Thoracic aorta endothelial cell (primary cell): ENCODE measurements around a stretch of chr11.

DNA sequence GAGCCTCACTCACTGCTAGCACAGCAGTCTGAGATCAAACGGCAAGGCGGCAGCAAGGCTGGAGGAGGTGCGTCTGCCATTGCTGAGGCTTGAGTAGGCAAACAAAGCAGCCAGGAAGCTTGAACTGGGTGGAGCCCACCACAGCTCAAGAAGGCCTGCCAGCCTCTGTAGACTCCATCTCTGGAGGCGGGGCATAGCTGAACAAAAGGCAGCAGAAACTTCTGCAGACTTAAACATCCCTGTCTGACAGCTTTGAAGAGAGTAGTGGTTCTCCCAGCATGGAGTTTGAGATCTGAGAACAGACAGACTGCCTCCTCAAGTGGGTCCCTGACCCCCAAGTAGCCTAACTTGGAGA is 49.4 kb upstream of the PSMA1 start:
- CAGE, long polyA plus RNA, result no peak

DNA sequence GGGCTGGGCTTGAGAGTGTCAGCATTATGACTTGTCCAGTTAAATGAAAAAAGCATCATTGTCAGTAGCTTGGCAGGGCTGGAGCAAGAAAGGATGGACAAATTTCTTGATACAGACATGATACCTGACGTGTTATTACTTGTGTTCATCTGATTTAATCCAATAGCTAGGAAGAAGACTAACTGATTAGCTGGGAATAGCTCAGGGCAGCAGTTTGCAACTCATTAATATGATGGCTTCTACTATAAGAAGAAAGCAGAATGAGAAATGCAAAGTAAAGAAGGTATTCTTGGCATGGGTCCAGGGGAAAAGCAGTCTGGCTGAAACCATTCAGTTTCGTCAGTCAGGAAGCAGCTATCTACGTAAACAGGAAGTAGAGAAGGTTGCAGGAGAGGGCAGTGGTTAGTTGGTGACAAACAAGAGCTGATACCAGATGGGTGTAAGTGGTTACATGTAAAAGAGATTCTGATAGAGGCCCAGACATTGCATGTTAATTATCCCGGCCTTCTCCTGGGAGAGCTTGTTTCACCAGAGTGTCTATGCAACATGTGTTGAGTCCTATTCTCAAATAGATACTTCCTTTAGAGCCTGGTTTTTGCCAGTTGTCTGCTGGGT is 58.2 kb upstream of the PSMA1 start:
- CAGE, long polyA plus RNA, result no peak

- CAGE, long polyA plus RNA, result no peak
These were observed 46.9 kb downstream of the PDE3B start for GRCh38 chr11:14690473-14690986.

- CAGE, long polyA plus RNA, result no peak
These were observed 123.3 kb downstream of the CYP2R1 start for GRCh38 chr11:14768606-14769350.

DNA sequence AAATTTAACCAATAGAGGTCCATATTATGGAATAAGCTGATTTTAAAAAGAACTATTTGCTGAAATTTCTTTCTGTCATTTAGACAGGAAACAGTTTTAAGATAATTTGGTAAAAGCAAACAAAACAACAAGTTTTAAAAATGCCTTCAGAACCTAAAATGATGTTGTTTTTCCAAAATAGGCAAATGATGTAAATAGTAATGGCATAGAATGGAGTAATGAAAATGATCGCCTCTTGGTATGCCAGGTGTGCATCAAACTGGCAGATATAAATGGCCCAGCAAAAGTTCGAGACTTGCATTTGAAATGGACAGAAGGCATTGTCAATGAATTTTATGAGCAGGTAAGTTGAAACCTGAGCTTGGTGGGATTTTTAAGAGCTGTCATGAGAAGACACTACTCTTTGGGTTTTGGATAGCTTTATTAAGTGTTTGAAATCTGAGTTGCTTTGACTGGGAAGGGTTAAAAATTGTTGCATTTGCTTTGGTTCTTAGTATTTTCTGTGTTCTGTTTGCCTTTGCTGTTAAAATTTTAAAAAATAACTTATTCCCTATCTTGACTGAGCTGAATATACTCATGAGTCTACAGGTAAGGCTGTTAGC is 30.9 kb downstream of the CYP2R1 start:
- CAGE, long polyA plus RNA, result no peak

- CAGE, long polyA plus RNA, result no peak
These were observed 134.4 kb upstream of the C11orf58 start for GRCh38 chr11:16603733-16604780.

DNA sequence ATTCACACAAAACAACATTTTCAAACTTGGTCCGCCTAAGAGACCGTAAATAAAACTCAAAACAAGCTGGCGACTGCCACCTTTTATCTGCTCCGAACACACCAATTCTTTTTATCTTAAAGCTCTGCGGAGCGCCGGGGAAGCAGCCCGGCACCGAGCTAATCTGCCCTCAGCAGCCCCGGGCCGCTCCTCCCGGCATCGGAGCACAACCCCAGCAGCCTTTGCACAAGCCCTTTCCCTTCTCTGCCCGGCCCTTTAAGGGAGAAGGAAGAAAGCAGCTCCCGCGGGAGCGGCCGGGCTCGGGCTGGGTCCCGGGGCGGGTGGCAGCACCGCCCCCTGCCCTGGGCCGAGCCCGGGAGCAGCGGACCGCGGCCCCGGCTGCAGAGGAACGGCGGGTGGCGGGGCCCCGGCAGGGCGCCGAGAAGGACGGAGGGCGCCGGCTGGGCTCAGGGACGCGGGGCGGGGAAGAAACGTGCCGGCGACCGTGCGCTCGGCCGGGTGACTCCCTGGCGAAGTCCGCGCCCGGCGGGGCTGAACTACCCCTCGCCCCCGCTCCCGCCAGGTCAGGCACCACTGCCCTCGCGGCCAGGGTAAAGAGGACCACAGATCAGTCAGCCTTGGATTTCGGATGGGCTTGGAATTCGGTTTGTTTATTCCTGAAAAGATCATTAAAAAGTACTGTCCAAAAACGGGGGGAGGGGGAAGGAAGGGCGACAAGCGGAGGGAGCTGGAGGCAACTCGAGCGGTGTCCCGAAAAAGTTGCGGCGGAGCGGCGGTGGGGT is 133.5 kb upstream of the C11orf58 start:
- CAGE, long polyA plus RNA, result no peak

- CAGE, long polyA plus RNA, result no peak
These were observed 132.5 kb upstream of the C11orf58 start for GRCh38 chr11:16605563-16606651.

- CAGE, long polyA plus RNA, result no peak
These were observed 41.0 kb downstream of the C11orf58 start for GRCh38 chr11:16779223-16780107.

DNA sequence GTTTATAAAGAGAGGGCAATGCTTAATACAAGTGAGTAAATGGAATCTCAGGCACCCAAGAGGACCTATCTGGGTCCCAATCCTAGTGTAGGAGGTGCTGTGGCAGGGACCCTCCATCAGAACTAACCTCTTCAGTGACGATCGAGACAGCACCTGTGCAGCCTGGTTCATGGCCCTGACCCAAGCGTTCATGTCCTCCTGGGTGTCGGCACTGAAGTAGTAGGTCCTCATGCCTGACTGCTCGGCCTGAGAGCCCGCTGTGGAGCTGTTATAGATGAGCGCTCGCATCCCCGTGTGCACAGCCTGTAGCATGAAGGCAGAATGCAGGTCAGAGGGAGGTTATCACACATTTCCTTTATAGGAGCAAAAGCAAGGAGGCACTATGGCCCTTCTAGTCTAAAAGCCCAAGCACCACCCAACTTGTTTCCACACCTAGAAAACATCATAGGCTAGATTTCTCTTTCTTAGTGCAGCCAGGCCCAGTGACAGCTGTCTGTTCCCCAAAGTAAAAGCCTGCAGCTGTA is 103.0 kb downstream of the C11orf58 start:
- CAGE, long polyA plus RNA, result no peak

DNA sequence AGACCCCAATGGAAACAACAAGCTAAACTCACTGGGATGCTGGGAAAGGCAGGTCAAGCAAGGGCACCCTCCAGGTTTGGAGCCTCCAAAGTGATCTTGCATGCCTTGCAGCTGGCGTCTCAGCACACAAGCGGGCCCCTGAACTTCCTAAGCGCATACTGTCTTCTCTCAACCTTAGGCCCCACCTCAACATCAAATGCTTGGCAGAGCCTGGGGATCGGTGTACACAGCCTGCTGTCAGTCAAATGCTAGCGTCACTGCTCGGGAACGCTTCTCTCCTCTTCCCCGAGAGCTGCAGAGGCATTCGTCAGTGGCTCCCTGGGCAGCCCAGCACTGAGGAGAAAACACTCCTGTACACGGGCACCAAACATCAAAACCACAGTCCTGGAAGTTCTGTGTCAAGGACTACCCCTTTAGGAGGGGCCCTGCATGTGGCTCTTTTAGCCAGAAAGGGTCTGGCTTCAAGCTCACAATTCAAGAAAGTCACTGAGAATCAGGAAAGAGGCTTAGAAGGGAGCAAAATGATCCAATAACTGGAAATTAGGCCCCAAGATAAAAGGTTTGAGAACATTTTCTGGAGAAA is 125.0 kb downstream of the C11orf58 start:
- CAGE, long polyA plus RNA, result no peak

GRCh38 chr11:16881056-16881833 is 133.0 kb downstream of the PLEKHA7 start:
- CAGE, long polyA plus RNA, result no peak

- CAGE, long polyA plus RNA, result no peak
These were observed 108.4 kb downstream of the PLEKHA7 start for GRCh38 chr11:16905716-16906285.

- CAGE, long polyA plus RNA, result no peak
These were observed 89.6 kb downstream of the PLEKHA7 start for GRCh38 chr11:16924502-16925109.

DNA sequence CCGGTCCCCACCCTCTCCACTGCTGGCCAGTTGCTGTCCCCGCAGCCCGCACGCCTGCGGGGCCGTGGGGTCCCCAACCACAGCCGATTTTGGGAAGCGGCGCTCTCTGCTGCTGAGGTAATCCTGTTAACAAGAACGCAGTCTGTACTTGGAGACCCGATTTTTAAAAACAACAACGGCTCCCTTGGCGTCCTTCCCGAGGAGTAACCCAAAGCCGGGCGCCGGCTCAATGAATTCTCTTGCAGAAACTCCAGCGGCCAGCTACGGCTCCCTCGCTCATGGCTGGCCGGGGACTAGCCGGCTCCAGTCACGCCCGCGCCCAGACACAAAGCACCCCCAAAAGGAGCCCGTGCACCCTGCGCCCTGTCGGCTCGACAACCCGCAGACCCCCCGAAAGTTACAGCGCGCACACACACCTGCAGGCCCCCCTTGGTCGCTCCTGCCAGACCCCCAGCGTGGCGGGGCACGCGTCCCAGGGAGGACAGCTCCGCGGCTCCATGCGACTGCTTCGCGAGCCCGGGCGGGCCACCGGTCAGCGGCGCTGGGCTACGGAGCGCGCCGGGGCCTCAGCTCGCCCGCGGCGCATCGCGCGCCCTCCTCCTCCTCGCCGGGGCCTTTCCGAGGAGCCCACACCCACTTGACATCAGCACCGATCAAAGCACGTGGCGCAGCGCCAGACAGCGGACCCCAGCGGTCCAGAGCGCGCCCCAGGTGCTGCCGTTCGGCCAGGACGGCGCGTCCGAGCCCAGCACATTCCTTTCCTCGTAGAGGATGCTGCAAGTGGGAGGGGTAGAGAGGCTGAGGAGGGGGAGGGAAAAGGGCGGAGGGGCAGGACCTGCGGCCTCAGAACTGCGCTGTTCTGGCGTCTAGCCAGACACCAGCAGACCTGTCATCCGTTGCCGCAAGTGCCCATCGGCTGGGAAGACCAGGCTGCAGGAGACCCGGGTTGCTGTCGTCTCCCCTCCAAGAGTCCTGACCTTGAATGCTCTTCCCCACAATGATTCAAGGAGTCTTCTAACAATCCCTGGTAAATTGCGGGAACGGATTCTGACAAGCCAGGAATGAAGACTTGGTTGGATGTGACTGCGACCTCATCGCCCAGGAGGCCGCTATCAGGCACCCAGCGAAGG is 88.7 kb downstream of the PLEKHA7 start:
- CAGE, long polyA plus RNA, result no peak

DNA sequence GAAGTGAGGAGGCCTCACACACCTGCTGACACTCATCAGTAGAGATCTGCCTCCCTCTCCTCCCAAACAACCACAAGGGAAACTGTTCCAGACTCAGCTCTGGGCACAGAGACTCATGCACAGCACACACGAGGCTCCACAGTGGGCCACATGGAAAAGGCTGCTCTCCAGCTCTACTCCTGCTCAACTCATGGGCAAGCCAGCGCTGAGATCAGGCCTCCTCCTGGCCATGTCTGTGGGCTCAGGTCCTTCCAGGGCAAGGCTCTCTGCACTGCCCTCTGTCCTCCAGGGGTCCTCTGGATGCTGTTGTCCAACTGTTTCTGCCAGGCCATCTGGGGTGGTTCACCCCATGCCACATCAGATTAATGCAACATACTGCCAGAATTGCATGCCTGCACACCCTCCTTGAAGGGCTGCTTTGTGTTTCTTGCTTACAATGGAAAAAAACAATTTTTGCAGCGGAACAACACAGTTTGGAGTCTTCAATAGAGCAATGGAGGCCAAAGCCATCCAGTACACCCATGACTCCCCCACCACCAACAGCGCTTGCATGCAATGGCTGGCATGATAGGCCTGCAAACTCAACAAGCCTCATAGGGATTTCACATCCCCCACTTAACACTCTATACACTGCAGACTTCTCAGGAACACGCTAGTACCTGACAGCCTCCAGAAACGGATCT is 45.9 kb downstream of the PLEKHA7 start:
- CAGE, long polyA plus RNA, result no peak

- CAGE, long polyA plus RNA, result no peak
These were observed 16.8 kb downstream of the PLEKHA7 start for GRCh38 chr11:16997037-16998184.

- CAGE, long polyA plus RNA, result no peak
These were observed 24.3 kb upstream of the KCNJ11 start for GRCh38 chr11:17412705-17413116.

- CAGE, long polyA plus RNA, result no peak
These were observed 19.9 kb downstream of the USH1C start for GRCh38 chr11:17524227-17524809.

GRCh38 chr11:18246342-18246745 is 2.1 kb downstream of the SAA2 start:
- CAGE, long polyA plus RNA, result no peak